Fibroblast of villous mesenchyme (primary cell): ENCODE data around the gene SUSD2.

DNA sequence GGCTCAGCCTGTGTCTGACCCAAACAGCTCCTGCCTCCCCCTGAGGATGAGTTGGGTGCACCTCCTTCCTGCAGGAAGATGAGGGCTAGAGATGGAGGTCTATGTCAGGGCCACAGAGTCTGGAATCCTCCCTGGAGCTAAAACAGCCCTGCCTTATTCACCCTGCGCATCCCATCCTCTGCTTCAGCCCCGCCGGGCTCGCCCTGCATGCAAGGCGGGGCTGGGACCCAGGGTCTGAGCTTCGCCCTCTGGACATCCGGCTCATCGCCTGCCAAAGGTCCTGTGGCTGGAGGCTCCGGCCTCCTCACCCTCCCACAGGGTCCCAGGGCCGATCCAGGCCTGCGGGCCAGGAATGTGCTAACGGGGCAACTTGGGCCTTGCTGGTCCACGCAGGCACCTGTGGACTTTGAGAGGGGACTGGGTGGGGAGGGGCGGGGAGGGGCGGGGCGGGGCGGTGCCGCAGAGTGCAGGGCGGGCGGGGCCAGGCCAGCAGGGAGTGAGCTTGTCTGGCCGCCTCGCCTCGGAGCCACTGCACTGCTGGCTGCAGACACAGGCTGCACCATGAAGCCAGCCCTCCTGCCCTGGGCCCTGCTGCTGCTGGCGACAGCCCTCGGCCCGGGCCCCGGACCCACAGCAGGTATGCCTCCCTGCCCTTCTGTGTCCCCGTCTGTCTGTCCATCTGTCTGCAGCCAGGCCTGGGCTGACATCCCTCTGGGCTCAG lies at the start of gene SUSD2:
Gene SUSD2 (plus strand): TSS at position 529 of the 721 bp plus-strand sequence.
- CAGE, long polyA plus RNA: no peak

DNA sequence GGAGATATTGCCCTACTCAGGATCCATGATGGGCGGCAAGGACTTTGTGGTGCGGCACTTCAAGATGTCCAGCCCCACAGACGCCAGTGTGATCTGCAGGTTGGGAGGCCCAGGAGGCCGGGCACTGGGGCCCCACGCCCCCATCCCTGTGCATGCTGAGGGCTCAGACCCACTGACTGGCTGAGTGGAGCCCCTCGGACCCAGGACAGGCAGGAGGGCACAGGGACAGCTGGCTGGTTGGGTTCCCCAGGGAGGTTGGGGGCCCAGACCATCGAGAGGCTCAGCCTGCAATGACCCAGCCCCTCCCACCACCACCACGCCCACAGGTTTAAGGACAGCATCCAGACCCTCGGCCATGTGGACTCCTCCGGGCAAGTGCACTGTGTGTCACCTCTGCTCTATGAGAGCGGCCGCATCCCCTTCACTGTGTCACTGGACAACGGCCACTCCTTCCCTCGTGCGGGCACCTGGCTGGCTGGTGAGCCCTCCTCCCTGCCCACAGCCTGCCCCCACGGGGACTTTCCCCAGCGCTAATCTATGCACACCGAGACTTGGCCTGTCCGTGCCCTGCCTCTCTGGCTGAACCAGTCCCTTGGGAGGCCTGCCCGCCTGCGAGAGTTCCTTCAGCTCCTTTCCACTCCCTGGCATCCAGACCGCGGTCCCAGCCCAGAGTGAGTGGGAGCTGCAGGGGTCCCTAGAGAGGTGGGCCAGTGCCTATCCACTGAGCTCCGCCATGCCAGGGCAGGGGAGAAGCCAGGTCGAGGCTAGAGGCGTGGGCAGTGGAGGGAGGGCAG lies 2.1 kb downstream of the SUSD2 start:
- CAGE, long polyA plus RNA: no peak

DNA sequence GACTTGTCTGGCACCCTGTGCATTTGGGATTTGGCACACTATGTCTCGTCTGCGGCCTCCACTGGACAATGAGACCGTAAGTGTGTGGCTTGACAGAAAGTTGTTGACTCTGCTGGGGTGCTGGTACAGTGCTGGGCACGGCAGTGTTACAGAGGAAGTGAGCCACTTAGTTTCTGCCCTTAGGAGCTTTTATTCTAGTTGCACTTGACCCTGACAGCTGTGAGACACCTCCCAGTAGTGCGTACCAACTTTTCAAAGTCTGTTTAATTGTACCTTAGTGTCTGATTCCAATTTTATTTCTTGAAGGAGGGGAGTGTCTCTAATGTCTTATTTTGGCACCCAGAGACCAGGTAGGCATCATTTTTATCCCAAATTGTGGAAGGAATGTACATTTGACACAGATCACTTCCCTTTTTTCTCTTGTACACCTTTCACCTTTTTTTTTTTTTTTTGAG lies 4.5 kb downstream of the SPECC1L start:
- CAGE, long polyA plus RNA: no peak

GRCh38 chr22:24392428-24392978 lies 34.9 kb upstream of the ADORA2A start:
- CAGE, long polyA plus RNA: no peak

DNA sequence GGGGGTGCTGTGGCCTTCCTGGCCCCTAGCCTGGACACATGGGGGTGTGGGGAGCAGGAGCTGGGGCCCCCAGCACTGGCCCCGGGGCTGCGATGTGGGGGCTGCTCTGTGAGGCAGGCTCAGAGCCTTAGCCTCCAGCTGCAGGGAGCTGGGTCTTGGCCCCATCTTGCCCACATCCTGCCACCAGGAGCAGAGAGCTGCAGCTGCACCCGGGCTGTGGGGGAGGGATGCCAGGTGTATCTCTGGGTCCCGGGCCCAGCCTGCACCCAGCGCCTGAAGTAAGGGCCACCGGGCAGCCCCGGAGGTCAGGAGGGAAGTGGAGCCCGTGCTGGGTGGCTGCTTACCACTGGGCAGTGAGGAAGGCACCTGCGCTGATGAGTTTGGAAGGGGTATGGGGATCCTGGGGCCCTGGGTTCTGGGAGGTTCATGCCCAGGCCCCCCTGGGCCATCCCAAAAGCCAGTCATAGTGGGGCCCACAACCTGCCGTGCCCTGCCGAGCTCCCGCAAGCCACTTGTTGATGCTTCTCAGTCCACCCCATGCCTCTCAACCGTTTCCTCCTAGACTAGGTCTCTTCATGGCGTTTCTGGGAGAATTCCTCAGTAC lies 475 bp downstream of the ADORA2A start:
- CAGE, long polyA plus RNA: no peak

GRCh38 chr22:24431776-24432805 lies 4.7 kb downstream of the ADORA2A start:
- CAGE, long polyA plus RNA: no peak

DNA sequence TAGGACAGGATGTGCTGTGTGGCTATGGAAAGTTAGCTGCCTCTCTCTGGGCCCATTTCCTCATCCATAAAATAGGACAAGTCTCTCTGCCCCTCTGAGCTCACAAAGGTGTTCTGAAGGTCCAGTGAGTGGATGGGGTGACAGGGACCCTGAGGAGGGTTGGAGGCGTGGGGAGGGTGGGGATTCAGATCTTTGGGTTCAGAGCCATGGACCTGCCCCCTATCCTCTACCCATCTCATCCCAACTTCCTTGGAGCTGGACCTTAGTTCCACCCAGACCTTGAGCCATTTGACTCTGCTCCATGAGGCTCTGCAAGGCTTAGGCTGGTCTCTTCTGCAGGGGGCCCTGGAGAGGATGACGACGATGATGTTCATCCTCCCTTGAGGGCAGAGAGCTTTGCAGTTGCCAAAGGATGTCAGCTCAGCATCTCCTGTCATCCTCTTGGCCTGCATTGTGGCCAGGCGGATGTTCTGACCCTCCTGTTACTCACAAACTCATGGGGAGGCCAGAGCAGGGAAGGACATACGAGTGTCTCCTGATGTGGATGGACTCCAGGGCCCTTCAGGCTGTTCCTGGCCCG lies 8.2 kb downstream of the ADORA2A start:
- CAGE, long polyA plus RNA: no peak

GRCh38 chr22:24482340-24483097 lies 12.6 kb upstream of the UPB1 start:
- CAGE, long polyA plus RNA: no peak

DNA sequence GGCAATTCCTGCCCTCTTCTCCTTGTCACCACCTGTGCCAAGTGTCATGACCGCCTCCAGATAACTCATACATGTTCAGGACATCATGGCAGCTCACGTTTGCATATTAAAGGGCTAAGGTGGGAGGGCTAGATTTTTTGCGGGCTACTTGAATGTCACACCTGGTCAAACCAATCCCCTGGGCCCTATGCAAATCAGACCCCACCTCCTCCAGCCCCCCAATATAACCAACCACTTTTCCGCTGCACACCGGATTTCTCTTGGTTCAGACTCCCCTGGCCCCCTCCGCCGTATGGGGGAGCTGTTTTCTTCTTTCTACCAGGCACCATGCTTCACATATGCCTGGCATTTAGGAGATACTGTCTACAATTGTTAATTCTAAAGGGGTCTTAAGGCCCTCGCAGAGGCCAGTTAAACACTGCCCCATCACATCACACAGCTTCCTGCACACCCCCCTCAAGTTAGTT lies 12.6 kb downstream of the UPB1 start:
- CAGE, long polyA plus RNA: no peak

DNA sequence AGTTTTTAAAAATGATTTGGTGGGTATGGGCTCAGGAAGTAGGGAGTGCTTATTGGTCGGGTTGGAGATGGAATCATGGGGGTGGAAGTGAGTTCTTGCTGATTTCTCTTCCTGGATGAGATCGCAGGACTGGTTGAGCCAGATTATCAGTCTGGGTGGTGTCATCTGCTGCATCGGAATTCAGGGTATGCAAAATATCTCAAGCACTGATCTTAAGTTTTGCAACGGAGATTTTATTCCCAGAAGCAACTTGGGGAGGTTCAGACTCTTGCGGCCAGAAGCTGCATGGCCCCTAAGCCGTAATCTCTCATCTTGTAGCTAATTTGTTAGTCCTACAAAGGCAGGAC lies 1.2 kb upstream of the PIWIL3 start:
- CAGE, long polyA plus RNA: no peak

DNA sequence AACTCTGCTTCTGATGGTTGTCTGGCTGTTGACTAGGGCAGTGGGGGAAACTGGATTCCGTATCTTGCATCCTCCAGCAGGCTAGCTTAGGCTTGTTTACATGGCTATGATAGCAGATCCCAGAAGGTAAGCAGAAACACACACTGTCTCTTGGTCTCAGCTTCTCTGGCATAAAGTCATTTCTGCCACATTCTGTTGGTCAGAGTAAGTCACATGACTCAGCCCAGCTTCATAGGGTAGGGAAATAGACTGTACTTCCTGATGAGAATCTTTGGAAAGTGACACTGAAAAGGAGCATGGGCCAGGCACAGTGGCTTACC lies 19.3 kb downstream of the LHFPL7 start:
- CAGE, long polyA plus RNA: no peak

DNA sequence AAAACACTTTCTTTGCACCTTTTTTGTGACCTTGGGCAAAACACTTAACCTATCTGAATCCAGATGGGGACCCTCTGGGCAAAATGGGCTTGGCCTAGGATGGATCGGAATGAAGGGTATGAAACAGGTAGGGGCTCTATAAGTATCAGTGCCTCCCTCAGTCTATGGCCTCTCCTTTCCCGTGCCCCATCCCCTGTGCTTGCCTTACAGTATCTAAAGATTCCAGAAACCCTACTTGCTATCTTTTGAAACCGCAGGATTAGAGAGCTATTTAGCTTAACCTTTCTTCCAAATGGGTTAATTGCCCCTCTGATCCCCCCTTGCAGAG lies 1.3 kb downstream of the KIAA1671 start:
- CAGE, long polyA plus RNA: no peak

GRCh38 chr22:25013614-25013875 lies 61.0 kb downstream of the KIAA1671 start:
- CAGE, long polyA plus RNA: no peak

- CAGE, long polyA plus RNA: no peak
Measured at GRCh38 chr22:25086480-25087084, 113.1 kb upstream of the CRYBB3 start.

DNA sequence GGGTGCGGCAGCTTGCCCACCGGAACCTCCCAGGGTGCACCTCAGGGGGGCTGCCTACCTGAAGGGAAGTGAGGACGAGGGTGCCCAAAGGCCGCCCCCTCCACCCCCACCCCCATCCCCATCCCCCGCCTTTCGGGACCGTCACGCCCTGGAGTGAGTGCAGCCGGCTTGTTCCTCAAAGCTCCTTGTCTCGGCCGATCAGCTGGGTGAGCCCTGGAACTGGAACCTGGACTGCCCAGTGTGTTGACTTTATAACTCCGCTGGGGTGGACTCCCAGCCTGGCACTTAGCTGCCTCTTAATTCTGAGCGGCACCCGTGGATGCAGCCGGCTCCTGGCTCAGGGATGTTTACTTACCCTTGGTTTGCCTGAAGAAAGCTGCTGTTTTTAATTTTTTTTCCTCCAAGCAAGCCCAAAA lies 88.0 kb upstream of the CRYBB3 start:
- CAGE, long polyA plus RNA: no peak

- CAGE, long polyA plus RNA: no peak
Measured at GRCh38 chr22:25112812-25113943, 86.5 kb upstream of the CRYBB3 start.

GRCh38 chr22:25327077-25327365 lies 107.6 kb downstream of the CRYBB2 start:
- CAGE, long polyA plus RNA: no peak

DNA sequence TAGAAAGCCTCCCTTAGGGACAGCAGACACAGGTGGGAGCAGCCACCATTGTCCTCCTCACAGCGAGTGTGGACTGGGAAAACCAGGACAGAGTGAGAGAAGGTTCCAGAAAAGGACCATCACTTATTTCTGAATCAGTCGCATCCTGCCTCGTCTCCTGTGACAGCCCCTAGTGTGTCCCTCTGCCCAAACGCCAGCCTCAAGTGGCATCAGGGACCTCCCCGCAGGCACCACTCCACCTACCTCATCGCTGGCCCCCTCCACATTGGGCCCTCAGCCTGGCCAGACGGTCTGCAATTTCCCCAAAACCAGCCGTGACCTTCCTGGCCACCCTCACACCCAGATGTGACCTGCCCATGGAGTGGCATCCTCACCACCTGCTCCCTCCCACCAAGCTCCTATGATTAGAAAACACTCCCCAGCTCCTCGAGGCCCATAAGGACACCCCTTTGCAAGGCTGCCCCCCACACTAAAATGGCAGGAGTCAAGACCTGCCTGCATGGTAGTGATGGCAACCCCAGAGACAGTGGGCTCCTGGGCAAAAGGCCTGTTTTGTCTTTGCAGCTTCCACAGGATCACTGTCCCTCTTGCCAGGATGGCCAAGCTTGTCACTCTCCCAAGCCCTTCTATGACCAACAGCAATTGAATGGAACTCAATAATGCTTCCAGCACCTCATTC lies 154.9 kb downstream of the CRYBB2 start:
- CAGE, long polyA plus RNA: no peak

DNA sequence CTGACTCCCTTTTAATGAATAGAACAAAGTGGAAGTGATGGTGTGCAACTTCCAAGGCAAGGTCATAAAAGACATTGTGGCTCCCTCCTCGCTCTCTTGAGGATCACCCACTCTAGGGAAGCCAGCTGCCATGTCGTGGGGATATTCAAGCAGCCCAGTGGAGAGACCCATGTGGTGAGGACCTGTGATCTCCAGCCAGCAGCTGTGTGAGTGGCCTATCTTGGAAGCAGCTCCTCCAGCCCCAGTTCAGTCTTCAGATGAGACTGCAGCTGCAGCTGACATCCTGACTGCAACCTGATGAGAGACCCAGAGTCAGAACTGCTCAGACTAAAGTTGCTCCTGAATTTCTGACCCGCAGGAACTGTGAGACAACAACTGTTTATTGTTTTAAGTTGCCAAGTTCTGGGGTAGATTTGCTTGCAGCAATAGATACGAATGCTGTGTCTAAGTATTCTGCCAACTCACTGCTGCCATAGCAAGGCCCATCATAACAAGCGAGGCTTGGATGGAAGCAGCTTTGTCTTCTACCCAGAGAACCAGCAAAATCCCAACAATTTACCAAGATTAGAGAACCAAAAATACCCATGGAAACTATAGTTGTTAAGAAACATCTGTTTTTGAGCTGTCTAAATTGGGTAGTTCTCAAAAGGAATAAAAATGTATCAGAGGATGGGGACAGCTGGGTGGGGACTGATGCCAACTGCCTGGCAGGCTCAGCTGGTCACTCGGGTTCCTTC lies 86.2 kb upstream of the GRK3 start:
- CAGE, long polyA plus RNA: no peak

DNA sequence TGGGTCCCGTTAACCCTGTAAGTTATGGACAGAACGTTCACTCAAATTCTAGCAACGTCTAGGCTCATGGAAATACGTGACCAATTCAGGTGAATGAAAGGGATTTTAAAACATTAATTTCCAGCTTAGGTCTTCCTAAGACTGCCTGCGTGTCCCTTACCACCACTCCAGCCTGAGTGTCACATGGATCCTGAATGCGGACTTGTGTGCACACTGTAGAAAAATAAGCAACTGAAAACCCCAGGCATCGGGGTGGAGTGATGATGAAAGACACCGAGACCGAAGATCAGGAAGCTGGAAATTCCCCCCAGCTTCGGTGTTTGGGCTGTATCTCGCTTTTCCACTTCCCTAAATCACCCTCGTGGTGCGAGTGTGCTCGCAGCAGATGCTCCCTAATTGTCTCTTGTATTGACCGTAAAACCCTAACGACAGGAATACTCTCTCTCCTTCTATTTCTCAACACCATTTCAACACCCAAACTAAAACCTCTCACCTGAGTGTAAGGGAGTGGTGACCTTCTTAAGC lies 816 bp upstream of the GRK3 start:
- CAGE, long polyA plus RNA: no peak